GM23248 (cell line): ENCODE results near the gene C1orf216.

- RAMPAGE, long total RNA: no peak
These were observed 56.0 kb downstream of the KIAA0319L start for GRCh38 chr1:35501117-35501779.

DNA sequence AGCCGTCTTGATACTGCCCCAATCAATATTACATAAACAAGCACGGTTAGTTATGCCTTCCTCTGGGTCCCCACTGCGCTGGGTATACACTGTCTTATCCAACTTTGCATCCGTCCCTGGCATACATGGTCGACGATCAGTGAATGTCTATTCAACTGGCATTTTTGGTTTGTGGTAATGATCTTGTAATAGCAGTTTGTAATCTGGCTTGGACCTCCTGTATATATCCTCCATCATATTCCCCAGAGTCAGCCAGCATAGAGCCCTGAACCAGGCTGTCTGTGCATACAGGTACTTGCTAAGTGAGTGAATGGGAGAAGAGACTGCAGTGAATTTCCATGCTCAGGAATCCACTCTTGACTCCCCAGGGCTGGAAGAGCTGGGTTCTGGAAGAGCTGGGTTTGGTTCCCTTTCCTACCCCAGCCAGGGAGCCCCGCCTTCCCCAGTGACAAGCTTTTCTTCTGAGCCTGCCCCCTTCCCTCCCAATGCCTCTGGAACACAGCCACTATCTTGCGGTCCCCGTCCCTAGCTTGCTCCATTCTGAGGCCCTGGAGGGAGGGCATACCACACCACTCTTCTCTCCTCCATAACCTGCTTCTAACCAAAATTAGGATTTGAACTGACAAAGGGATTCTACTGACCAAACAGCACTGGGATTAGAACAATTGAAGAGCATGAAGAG, 992 bp downstream of the C1orf216 start:
- RAMPAGE, long total RNA: no peak

- RAMPAGE, long total RNA: no peak
These were observed at the start of gene C1orf216 for GRCh38 chr1:35718652-35719417. Gene C1orf216, minus strand, starts transcription at chr1:35718884.

DNA sequence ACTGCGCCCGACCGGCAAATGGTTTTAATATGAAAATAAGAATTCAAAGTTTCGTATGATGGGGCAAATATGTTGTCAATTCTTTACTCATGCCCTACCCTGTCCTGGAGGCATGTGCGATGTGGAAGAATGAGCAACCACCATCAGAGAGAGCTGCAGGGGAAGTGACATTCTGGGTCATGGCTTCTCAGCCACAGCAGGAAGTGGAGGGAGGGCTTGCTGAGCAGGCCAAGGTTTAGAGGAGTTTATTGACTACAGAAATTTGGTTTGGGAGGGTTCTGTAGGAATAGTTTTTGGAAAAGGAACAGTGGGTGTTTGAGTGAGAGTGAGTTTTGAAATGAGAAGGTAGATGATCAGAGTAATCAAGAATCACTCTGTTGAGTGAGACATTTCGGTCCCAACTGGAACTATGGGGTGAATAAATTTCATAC, 3.3 kb upstream of the AGO4 start:
- RAMPAGE, long total RNA: no peak

GRCh38 chr1:35854560-35855048, 28.4 kb upstream of the AGO1 start:
- RAMPAGE, long total RNA: no peak

DNA sequence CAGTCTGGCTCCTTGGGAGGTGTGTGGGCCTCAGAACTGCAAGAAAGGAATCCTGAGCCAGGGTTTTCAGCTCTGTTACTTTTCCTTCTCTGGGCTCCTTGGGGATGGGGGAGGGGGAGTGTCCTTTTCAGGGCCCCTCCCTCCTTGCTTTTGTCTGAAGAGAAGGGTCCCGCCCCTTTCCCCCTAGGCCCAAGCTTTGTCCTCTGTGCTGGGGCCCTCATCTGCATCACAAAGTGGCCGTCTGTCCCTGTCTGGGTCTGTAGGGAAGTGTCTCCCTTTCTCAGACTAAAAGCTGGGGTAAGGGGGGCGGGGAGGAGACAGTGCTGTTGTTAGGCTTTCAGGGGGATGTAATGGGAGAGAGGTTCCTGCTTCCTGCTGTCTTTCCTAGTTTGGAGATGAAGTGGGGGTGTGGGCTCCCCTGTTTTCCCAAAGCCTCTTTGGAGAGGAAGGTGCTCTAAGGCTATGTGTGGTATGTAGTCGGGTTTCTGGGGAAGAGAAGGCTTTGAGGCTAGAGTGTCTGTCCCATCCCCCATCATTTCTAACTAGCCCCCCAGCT, 3.1 kb downstream of the AGO1 start:
- RAMPAGE, long total RNA: no peak

GRCh38 chr1:35931500-35931716, 503 bp downstream of the AGO3 start:
- RAMPAGE, long total RNA: no peak

- RAMPAGE, long total RNA: no peak
These were observed 773 bp downstream of the TEKT2 start for GRCh38 chr1:36084713-36085020.

GRCh38 chr1:36155013-36155736, 785 bp upstream of the MAP7D1 start:
- RAMPAGE, long total RNA: no peak

DNA sequence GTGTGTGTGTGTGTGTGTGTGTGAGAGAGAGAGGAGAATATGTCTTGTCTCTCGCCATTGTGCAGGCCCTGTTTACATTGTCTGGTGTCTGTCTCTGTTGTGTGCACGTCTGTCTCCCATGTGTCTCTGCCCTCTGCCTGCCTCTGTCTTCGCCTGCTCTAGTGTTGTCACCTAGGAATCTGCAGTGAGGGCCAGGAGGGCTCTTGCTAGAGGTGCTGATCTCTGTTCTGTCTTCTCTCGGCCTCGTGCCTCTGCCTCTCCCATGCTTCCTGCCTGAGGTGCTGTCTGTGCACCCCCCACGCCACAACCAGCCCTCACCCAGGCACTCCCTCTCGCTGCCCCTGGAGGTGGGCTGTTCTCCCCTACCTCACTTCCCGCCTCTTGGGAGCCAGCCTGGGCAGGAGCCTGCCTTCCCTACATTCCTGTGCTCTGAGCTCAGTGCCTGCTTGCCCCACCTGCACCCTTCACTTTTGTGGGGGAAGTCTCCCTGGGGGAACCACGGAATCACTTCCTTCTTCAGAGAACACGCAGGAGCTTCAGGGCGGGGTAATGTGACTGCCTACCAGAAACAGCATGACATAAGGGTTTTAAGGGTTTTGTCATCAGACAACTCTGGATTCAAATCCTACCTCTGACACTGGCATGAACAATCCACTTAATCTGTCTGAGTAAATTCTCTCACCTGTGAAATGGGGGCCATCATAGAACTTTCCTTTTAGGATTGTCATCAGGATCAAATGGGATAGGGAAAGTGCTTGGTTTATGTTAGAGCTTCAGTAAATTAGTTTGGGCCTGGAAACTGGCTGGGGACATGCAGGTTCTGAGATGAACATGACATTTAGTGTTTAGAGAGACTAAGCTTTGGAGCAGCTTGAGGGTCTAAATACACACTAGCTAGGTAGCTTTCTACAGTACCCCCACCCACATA, 6.2 kb downstream of the MAP7D1 start:
- RAMPAGE, long total RNA: no peak

DNA sequence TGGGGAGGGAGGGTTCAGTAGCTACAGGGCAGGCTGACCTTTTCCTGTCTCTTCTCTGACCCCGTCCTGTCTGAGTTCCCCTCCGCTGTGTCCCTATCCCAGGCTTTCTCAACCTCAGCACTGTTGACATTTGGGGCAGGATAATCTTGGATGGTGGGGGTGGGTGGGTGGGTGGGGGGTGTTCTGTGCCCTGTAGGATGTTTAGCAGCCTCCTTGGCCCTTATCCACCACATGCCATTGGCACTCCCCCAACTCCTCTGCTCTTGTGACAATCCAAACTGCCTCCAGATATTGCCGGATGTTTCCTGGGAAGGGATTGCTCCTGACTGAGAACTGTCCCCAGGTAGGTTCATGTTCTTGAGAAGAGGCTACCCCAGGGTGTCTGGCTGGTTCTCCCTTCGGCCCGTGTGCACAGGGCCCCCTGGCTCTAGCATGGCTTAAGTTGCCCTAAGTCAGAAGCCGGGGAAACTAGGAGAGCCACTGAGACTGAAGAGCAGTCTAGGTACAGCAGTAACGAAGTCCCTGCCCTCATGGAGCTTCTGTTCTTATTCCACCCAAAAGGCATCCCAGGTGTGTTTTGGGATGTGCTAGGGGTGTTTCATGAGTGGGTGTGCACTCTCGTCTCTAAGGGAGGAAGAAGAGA, 19.9 kb upstream of the THRAP3 start:
- RAMPAGE, long total RNA: no peak

- RAMPAGE, long total RNA: no peak
These were observed 11.4 kb upstream of the THRAP3 start for GRCh38 chr1:36212891-36213286.

GRCh38 chr1:36223319-36224260, 653 bp upstream of the THRAP3 start:
- RAMPAGE, long total RNA: no peak

DNA sequence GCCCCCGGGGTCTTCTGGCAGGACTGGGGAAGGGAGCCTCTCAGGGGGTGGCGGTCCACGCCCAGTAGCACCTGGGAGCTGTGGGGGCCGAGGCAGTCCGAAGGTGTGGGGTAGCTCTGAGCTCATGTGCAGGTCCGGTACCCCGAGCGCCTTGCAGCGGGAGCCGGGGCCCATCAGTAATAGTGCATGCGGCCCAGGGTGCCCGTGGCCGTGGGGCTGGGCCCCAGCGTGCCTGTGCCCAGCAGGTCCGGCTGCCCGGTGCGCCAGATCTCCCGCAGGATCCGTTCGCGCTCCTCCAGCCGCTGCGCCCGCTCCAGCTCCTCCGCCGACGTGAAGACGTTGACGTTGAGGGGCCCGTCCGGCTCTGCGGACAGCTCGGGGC, 1.3 kb downstream of the EVA1B start:
- RAMPAGE, long total RNA: no peak

- RAMPAGE, long total RNA: no peak
These were observed 6.3 kb upstream of the EVA1B start for GRCh38 chr1:36329413-36330421.

DNA sequence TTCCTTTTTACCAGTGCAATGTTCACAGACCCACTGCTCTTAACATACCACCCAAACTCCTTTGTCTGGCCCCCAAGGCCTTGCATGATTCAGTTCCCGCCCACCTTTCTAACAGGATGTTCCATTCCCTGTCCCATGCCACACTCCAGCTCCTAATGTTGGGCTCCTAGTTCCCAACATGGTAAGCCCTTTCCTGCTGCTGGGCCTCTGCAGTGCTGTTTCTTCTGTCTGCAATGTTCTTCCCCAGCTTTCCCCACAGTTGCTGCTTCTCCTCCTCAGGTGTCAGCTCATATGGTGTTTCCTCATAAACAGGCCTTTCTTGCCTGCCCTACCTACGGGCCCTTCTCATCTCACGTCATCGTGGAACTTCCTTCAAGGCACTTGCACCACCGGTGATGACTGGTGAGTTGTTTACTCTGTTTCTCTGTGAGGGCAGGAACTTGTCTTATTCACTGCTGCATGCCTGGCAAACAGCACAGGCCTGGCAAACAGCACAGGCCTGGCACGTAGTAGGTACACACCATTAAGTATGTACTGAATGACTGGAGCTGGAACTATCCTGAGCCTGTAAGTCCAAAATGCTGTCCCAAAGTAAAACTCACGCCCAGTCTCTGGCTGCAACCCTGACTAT, 25.9 kb downstream of the STK40 start:
- RAMPAGE, long total RNA: no peak

DNA sequence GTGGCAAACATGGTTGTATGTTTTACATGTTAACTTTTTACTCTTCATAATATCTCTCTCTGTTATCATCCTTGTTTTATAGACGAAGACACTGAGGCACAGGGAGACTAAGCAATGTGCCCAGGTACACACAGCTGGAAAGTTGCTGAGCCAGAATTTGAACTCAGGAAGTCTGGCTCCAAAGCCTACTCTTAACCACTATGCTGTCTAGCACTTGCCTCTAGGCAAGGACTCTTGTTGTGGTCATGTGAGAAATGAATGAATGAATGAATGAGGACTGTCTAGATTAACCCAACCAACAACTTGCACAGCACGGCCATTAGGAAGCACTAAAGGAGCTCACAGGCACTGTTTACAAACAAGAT, 1.3 kb downstream of the STK40 start:
- RAMPAGE, long total RNA: no peak

GRCh38 chr1:36384809-36385547, 746 bp downstream of the STK40 start:
- RAMPAGE, long total RNA: no peak

- RAMPAGE, long total RNA: no peak
These were observed 21.3 kb upstream of the LSM10 start for GRCh38 chr1:36418842-36419632.

- RAMPAGE, long total RNA: no peak
These were observed 7.7 kb upstream of the MRPS15 start for GRCh38 chr1:36471778-36472442.